SK-MEL-5 (cell line): Measurements from ENCODE around the genes DDO and CDK19.

GRCh38 chr6:109892999-109893344 is 85.1 kb upstream of the GPR6 start:
RAMPAGE:
- cytosol, long total RNA, result no peak
- long total RNA, result no peak
- nucleus, long total RNA, result no peak

GRCh38 chr6:110178531-110179401 is 704 bp downstream of the WASF1 start:
RAMPAGE:
- cytosol, long total RNA, result no peak
- long total RNA, result no peak
- nucleus, long total RNA, result no peak

DNA sequence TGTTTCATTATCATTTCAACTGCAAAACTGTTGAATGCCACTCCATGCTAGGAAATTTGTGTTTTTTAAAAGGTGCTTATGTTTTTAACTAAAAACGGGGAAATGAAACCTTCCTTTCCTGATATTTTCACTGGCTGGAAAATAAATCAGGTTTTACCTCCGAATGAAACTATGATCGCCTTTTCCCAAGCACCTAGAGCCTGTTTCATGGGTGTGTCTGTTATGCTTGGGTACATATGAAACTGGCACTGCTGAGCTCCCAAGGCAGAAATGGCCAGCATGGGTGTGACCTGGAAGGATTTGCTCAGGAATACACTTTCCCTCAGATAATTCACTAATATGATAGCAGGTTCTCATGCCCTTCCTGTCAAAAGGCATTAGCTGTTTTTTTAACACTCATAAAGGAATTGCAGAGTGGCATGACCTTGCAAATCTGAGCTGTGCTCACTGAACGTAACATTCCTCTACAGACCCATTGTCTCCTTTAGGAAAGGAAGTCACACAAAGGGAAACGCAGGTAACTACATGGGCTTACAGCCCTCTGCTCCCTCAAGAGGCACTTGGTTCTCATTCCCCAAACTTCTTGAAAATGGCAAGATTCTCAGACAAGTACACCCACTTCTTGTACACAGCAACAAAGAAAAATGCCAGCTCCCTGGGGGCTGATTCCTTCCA is 72.8 kb downstream of the METTL24 start:
RAMPAGE:
- cytosol, long total RNA, result no peak
- long total RNA, result no peak
- nucleus, long total RNA, result no peak

RAMPAGE:
- cytosol, long total RNA, result no peak
- long total RNA, result no peak
- nucleus, long total RNA, result start-site peak on the minus strand at chr6:110415527-110415561, 27 and 27 reads in 2 replicates
These were observed at the start of gene DDO for GRCh38 chr6:110414917-110416253. Gene DDO (minus strand): TSS chr6:110415575.

RAMPAGE:
- cytosol, long total RNA, result no peak
- long total RNA, result no peak
- nucleus, long total RNA, result no peak
These were observed 15.5 kb upstream of the SLC22A16 start for GRCh38 chr6:110491678-110492465.

GRCh38 chr6:110547295-110547709 is 70.9 kb upstream of the SLC22A16 start:
RAMPAGE:
- cytosol, long total RNA, result start-site peak on the minus strand at chr6:110547608-110547640, 11 and 9 reads in 2 replicates
- long total RNA, result no peak
- nucleus, long total RNA, result no peak

DNA sequence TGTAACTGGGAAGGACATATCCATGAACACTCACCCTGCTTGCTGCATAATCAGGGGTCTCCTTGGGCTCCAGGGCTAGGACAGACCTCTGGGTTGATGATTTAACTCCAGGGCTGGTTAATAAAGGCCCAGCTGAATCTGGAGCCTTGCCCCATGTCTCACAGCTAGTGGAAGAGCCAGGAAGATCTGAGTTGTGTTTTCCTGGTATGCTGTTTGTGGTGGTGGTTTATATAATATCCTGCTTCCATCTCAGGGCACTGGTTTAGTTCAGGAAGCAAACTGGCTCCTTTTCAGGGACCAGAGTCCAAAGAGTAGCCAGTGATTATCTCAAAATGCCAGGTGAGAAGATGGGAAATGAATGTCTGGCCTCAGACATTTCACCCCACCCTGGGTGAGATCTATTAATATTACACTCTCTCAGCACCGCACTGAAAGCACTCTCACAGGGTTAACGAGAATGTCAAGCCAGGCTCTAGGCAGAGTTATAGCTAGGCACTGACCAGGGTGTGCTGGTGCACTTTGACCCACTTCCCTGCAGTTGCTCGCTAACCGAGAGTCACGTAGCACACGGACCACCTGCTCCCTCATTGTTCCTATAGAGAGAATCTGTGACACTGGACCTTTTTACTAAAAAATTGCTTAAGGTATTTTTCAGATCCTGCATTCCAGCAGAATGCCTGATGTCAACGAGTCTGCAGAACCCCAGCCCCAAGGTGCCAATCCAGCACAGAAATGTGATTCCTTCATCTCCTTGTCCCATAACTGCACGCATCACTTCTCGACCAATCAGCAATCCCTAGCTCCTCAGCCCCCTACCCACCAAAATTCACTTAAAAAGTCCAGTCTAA is 90.2 kb upstream of the SLC22A16 start:
RAMPAGE:
- cytosol, long total RNA, result no peak
- long total RNA, result no peak
- nucleus, long total RNA, result no peak

GRCh38 chr6:110814853-110815795 is at the start of gene CDK19:
Gene CDK19 (minus strand): TSS chr6:110815469.
RAMPAGE:
- cytosol, long total RNA, result no peak
- long total RNA, result no peak
- nucleus, long total RNA, result no peak

DNA sequence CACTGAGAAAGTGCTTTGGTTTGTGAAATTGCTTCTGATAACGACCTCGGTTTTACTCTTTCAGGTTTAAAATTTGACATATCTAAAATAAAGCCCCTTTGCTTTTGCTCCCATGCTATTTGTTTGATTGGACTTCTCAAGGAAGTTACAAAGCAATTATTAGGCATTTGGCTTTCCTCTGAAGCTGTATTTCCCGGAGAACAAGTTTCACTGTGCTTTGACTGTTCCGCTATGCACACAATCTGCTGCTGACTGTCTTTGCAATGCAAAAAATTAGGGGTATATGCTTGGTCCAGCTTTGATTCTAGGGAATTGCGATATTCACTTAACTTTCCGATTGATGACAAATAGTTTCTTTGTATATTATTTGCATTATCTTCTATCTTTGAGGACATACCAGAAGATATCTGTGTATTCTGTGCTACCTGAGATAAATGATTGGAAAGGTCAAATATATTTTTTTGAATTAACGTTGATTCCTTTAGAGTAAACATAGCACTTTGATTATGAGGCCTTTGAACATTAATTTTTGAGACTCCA is 109.1 kb downstream of the REV3L start:
RAMPAGE:
- cytosol, long total RNA, result no peak
- long total RNA, result no peak
- nucleus, long total RNA, result no peak

RAMPAGE:
- cytosol, long total RNA, result no peak
- long total RNA, result no peak
- nucleus, long total RNA, result no peak
These were observed 65.8 kb downstream of the REV3L start for GRCh38 chr6:111417173-111417694.

RAMPAGE:
- cytosol, long total RNA, result no peak
- long total RNA, result no peak
- nucleus, long total RNA, result no peak
These were observed 4.9 kb downstream of the REV3L start for GRCh38 chr6:111478072-111478537.

DNA sequence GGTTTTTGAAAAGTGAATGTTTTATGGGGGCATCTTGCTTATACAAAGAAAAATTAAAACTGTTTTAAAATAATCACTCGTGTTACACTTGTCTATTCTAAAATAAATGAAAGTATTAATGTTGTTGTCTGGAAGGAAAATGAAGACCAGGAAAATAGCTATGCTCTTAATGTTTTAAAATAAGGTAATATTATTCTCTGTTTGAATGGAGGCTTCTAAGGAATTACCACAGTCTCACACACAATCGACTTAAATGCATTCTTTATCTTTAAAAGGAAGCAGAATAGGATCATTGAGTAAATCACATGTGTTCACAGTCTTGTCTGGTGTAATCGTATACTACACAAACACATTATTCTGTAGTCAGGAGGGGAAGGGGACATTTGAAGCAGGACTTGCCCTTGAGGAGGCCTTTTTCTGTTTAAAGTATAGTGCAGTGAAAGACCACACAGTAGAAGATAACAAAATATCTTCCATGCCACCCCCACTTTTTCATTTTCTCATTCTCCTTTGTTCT is 20.6 kb upstream of the REV3L start:
RAMPAGE:
- cytosol, long total RNA, result no peak
- long total RNA, result no peak
- nucleus, long total RNA, result no peak

RAMPAGE:
- cytosol, long total RNA, result no peak
- long total RNA, result no peak
- nucleus, long total RNA, result no peak
These were observed 57.9 kb upstream of the REV3L start for GRCh38 chr6:111540831-111541361.

RAMPAGE:
- cytosol, long total RNA, result no peak
- long total RNA, result no peak
- nucleus, long total RNA, result no peak
These were observed 14.2 kb downstream of the TRAF3IP2 start for GRCh38 chr6:111591099-111592186.

GRCh38 chr6:111625424-111626032 is 19.9 kb upstream of the TRAF3IP2 start:
RAMPAGE:
- cytosol, long total RNA, result no peak
- long total RNA, result no peak
- nucleus, long total RNA, result no peak

DNA sequence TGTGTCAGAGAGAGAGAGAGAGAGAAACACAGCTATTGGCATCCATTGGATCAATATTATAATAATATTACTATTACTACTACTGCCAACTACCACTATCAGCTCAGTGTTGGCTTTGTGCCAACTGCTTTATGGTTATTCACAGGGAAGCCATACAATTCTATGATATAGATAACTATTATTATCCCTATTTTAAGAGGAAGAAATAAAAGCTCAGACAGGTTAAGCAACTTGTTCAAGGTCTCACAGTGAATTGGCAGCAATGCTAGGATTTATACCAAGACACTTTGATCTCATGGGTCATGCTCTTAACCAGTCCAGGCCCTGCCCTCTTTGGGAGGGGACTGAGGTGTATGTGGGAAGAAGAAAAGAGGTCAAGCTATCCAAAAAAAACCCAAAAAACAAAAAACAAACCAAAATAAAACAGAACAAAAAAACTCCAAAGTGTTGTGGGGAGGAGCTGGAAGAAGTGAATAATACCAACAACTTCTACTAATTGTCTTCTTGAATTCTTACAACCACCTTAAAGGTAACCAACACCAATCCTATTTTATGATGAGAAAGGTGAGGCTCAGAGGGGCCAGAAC is 82.1 kb upstream of the TRAF3IP2 start:
RAMPAGE:
- cytosol, long total RNA, result no peak
- long total RNA, result no peak
- nucleus, long total RNA, result no peak

GRCh38 chr6:111692067-111693226 is 86.8 kb upstream of the TRAF3IP2 start:
RAMPAGE:
- cytosol, long total RNA, result no peak
- long total RNA, result no peak
- nucleus, long total RNA, result no peak

DNA sequence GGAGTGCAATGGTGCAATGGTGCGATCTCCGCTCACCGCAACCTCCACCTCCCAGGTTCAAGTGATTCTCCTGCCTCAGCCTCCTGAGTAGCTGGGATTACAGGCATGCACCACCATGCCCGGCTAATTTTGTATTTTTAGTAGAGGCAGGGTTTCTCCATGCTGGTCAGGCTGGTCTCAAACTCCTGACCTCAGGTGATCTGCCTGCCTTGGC is 92.4 kb upstream of the TRAF3IP2 start:
RAMPAGE:
- cytosol, long total RNA, result no peak
- long total RNA, result no peak
- nucleus, long total RNA, result no peak

DNA sequence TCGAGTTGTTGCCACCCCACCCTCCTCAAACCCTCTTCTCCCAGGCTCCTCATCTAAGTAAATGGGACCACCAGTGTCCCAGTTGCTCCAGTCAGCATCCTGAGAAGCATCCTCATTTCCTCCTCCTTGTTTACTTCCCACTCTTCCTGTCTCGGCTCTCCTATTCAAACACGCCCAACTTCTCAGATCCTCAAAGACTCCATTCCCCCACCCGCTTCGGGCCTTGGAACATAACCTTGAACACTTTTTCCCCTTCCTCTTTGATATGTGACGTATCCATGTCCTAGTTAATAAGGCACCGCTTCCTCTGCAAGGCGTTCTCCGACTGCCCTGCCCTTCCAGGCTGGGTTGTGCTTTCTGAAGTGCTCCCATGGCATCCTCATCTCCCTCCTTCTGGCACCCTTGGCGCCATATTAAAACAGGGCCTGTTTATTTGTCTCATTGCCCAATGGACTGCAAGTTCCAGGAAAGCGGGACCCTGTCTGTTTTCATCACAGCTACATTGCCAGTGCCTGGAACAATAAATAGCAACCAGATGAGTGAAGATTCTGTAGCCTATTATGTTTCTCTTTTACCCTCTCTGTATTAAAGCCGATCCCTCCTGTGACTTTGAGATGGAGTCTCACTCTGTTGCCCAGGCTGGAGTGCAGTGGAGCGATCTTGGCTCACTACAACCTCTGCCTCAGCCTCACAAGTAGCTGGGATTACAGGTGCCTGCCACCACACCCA is 115.3 kb upstream of the TRAF3IP2 start:
RAMPAGE:
- cytosol, long total RNA, result no peak
- long total RNA, result no peak
- nucleus, long total RNA, result no peak

DNA sequence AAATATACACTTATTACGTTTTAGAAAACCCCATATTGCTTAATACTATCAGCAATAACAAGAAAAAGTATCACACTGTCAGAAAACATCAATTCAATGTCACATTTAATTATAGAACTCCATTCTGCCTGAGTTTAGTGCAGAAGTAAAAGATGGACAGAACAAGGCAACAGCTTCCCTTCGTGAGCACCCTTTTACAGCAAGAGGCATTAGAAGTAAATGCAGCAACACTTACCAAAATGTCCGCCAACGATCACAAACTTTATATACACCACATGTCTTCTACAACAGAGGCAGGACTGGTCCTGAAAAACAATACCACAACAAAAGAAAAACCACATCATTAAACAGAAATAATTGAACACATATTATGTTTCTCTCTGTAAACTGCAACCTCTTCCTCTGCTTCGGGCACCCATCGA is 92.9 kb downstream of the FYN start:
RAMPAGE:
- cytosol, long total RNA, result no peak
- long total RNA, result no peak
- nucleus, long total RNA, result no peak